GM19240 (cell line): ENCODE results near the gene ITM2A.

DNA sequence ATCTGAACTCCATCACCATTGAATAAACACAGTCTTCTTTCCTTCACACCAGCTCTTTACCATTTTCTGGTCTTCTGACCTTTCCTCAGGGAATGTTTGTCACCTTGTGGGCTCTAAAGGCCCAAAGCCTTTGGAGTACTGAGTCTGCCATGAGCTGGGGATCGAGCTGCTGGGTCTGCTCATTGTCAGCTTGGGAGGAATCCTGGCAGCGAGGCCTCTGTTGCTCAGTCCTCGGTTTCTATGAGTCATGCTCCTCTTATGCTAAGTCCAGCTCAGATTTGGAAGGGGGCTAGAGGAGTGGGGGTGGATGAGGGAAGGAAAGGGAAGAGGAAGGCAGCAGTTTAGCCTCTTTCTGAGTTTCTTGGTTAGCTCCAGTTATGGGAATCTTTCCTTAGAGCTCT, 31.1 kb downstream of the NHSL2 start:
- RRBS, result no CpG with 5 or more reads among the region's 3 CpGs

GRCh38 chrX:72027114-72027759, 116.6 kb downstream of the NHSL2 start:
- RRBS, result no CpG with 5 or more reads among the region's 11 CpGs

DNA sequence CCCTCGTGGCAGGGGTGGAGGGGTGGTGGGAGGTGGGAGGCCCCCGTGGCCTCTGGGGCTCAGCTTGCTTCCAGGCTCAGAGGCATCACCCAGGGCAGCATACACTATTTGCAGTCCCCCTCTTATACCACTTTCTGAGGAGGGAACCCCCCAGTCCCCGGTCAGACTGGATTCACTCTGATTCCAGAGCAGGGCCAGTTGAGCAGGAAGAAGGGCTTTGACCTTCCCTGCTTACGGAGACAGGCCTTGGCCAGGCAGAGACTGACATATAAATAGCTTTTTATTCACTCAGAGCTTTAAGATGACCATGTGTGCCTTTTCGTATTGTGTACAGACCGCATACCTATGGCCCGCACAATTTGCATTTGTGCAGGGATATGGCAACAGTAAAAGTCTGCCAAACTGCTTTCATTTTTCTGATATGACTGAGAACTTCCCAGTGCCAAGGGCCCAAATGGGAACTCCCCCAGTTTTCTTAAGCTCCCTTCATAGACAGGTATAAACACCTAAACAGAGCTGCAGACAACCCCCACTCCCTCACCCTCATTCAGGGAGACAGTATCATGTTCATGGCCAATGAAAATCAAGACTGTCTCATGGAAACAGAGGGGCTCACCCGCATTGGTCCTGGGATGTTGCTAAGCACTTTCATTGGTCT, 135.0 kb downstream of the NHSL2 start:
- RRBS, result no CpG with 5 or more reads among the region's 8 CpGs

DNA sequence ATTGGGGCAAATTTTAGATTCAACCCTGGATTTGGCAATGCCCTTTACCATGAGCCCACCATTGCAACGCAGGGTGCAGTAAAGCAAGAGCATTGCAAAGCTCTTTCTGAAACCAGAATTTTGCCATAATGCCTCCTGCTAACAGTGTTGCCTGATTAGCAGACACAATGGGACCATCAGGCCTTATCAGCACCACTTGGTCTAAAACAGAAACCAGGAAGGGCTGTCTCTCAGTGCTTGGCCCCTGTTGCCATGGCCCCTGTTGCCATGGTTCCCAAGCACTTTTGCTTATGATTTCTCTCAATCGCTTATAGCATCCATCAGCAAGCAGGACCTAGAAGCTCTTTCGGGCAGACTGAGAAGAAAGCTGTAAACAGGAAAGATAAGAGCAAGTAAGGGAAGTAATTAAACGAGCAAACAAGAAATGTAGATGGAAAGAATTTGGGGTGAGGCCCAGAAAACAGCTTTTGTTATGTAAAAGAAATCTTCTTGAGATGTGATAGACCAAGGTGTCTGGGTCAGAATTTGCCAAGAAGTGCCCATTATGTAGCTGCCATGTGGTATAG, 86.6 kb upstream of the PIN4 start:
- RRBS, result no CpG with 5 or more reads among the region's 4 CpGs

DNA sequence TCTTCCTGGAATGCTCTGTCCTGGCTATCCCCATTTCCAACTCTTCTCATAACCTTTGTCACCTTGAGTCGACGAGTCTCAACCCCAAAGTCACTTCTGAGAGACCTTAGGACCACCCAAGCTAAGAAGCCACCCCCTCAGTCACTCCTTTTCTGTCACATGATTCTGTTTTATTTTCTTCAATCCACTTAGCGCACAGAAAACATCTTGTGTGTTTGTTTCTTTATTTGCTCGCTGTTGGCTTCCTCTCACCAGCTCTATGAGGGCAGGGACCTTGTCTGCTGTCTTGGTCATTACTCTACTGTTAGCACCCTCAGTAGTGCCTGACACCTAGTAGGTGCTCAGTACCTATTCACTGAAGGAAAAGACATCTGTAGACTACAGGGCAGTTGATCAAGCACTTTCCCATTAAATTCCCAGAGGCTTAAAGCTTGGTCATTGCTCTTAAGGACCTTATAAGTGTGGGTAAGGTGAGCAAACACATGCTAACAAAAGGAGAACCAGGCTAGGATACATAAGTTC, 32.3 kb upstream of the CITED1 start:
- RRBS, result no CpG with 5 or more reads among the region's 4 CpGs

GRCh38 chrX:73844336-73844920, 281.4 kb downstream of the CHIC1 start:
- RRBS, result no CpG with 5 or more reads among the region's 3 CpGs

DNA sequence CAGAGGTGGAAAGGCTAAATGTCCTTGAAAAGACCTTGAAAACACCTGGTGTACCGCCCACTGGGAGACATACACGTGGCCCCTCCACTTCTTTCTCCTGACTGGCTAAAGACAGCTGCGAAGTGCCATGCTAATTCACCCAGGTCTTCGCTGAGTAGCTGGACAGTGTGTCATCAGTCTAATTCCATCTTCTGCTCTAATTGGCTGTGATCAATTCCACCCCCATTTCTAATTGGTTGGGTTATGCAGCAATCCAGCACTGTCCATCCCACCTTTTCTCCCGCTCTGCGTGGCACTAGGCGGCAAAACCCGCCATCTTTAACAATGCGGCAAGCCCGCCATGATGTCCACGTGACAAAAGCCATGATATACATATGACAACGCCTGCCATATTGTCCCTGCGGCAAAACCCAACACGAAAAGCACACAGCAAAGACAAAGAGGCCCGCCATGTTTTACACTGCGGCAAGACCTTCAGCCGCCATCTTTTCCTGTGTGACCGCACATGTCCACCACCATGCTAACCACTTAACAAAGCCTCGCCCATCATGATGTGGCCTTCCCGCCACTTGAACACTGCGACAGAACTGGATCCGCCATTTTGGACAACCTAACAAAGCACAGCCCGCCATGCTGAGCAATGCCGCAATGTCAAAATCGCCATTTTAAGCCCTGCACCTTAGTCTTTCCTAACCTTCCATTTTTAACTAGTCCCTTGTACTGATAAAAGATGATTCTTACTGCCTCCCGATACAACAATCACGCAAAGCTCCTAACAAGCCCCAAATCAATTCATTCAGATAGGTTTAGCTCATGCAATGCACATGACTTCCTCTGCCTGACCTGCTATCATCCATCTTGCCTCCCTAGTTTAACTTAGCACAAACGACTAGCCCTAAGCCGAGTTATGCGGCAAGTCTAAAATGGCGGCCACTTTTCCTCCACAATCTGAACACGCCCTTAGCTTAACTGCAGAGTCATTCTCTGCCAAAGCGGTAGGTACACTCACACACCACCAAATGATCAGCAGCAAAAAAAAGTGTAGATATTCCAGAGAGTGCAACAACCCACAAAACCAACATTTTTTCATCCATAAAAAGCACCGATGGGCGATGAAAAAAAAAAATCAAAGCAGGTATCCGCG, 288.3 kb downstream of the CHIC1 start:
- RRBS, result no CpG with 5 or more reads among the region's 37 CpGs

DNA sequence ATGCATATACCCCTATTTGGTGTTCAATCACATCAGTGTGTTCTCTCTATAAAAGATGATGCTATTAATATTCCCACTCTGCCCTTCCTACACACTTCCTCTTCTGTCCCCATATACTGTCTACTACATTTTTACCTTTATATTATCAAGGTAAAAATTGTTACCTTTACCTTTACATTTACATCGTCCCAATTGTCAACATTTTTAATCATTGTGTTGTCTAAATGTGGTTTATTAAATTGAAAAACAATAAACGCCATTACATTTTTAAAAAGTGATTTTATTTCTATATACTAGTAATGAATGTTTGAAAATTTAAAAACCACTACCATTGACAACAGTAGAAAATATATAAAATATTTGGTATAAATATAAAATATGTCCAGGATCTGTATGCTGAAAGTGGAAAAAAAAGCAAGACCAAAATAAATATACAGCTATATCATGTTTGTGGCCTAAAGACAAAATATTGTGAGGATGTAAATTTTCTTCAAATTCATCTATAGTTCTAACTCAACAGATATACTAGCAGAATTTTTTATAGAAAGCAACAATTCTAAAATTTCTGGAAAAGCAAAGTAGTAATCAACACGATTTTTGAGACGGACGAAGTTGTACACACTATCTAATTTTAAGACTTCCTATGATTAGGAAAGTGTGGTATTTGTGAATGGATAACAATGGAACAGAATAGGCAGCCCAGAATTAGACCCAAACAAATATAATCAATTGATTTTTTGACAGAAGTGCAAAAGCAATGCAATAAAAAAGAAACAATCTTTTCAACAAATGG, 94.1 kb upstream of the ZCCHC13 start:
- RRBS, result no CpG with 5 or more reads among the region's 5 CpGs

DNA sequence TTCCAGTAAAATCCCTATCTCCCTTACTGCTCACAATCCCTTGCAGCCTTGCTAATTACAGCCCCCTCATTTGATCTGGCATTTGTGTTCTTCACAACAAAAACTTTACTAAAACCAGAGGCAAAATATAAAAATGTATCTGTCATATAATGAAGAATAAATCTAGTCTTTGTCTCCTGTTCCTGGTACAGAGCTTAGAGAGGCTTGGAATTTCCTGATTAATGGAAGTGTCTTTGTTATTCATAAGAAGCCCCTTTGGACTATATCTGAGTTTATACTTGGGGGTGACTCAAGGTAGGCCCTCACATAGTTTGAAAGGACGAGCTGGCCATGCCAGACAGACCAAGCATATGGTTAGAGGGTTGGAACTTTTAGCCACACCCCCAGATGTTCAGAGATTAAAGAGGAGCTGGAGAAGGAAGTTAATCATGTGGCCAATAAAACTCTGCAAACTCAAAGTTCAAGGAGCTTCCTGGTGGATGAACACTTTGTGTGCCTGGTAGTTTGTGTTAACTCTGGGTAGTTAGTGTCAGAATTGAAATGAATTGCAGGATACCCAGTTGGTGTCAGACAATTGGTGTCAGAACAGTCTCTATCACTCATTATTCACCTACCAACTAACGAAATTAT, 52.6 kb upstream of the ZCCHC13 start:
- RRBS, result no CpG with 5 or more reads among the region's 2 CpGs

- RRBS, result no CpG with 5 or more reads among the region's 19 CpGs
Observed at GRCh38 chrX:74794478-74794816, 130.8 kb downstream of the NEXMIF start.

GRCh38 chrX:75740682-75741407, 44.2 kb downstream of the MAGEE2 start:
- RRBS, result no CpG with 5 or more reads among the region's 14 CpGs

GRCh38 chrX:77653911-77654372, 132.1 kb downstream of the ATRX start:
- RRBS, result no CpG with 5 or more reads among the region's 4 CpGs

GRCh38 chrX:77663199-77663723, 122.8 kb downstream of the ATRX start:
- RRBS, result no CpG with 5 or more reads among the region's 3 CpGs

GRCh38 chrX:77753298-77754493, 32.3 kb downstream of the ATRX start:
- RRBS, result no CpG with 5 or more reads among the region's 7 CpGs

DNA sequence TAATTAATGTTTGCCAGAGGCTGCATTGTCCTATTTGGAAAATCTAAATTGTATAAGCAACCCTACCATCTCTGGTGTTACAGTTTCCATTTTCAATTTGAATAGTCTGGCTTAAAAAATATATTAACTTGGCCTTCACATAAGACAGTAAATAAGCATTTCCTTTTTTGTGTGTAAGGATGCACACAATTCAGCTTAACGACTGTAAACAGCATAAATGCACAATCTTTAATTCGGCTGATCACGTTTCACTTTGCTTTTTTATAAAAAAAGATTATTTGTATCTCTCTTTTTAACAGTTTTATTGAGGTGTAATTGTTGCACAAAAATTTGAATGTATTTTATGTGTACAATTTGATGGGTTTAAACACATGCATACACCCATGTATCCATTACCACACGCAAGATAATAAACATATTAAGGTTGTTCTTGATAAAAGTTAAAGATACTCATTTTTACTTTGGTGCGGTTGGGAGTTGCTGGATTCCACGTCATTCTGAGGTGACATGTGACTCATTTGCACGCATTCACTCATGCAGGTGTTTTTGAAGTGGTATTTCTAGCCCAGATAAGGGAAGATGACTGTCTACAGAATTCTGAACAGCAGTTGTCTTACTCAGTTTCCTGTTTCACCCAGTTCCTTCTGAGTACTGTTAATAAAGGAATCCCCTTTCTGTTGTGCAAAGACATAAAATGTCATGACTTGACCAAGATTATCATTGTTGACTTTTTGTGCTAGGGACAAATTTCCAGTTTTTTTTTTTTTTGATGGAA, 142.1 kb downstream of the RTL3 start:
- RRBS, result no CpG with 5 or more reads among the region's 7 CpGs

DNA sequence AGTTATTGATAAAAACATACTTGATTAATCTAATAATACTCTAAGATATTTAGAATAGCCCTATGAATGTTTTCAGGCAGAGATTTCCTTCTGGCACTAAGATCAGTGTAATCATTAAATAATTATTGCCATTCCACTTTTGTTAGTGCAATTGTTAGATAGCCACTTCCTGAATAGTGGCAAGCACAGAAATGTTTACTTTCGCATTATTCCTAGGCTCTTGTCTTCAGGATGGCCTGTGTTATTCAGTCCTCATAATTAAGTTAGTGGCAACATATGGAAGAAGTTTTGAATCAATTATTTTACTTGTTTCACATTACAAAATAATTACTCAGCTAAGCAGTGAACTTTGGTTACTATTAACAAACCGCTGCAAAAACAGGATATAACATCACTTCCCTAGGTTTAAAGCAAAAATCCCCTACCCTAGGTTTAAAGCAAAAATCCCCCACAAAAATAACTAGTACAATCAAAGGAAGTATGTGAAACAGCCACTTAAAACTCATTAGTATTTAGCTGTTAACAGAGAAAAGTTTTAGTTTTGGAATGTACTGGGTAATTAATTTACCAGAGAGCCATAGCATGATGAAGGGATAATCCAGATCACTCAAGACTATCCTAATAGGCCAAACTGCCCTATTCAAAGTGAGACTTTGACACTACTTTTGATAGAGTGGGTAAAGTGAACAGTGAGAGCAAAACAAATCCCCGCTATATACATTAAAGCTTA, 36.7 kb upstream of the GPR174 start:
- RRBS, result no CpG with 5 or more reads among the region's 3 CpGs

DNA sequence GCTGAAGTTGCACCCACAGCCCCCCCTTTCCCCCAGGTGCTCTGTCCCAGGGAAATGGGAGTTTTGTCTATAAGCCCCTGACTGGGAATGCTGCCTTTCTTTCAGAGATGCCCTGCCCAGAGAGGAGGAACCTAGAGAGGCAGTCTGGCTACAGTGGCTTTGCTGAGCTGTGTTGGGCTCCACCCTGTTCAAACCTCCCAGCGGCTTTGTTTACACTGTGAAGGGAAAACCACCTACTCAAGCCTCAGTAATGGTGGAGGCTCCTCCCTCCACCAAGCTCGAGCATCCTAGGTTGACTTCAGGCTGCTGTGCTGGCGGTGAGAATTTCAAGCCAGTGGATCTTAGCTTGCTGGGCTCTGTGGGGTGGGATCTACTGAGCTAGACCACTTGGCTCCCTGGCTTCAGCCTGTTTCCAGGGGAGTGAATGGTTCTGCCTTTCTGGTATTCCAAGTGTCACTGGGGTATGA, 41.9 kb downstream of the ITM2A start:
- RRBS, result no CpG with 5 or more reads among the region's 3 CpGs

DNA sequence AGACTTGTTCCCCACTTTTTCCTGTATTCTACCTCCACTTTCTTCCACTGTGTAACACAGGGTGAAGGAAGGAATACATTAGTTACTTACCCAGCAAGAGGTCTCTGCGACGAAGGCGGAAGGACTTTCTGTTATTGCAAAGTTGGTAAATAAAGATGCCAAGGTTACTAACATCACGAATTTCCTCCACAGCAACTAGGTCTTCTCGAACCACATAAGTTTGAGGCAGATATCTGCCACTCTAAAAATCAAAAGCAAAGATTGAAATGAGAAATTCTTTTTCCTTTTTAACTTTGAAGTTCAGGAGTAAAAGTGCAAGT, 5.9 kb downstream of the ITM2A start:
- RRBS, result no CpG with 5 or more reads among the region's 5 CpGs

- RRBS, result no CpG with 5 or more reads among the region's 43 CpGs
Observed at GRCh38 chrX:79366725-79367836, at the start of gene ITM2A. Gene ITM2A, minus strand, starts transcription at chrX:79367334.

GRCh38 chrX:81940593-81940792, 738.6 kb downstream of the SH3BGRL start:
- RRBS, result no CpG with 5 or more reads among the region's 4 CpGs